WTC11 (cell line): ENCODE measurements around a stretch of chr11.

- PRO-cap, result no peak
Observed at GRCh38 chr11:110255189-110255453, 41.3 kb downstream of the RDX start.

DNA sequence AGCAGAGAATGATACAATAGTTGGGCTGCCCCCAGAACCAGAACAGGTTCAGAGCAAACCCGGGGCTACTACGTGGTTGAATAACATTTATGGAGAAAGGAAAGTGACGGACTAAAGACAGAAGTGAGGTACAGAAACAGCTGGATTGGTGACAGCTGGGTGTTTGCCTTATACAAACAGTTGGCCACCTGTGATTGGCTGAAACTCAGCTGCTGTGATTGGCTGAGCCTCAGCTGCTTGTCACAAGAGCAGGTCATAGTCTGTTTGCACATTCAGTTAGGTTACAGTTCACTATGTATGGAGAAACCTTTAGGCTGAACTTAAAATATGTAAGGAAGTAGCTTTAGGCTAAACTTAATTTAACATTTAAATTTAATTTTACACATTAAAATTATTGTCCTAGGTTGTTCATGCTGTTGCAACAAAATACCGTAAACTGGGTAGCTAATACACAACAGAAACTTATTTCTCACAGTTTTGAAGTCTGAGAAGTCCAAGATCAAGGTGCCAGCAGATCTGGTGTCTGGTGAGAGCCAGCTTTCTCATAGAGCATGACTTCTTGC is 52.6 kb upstream of the FDX1 start:
- PRO-cap, result no peak

GRCh38 chr11:110712914-110713749 is 895 bp upstream of the ARHGAP20 start:
- PRO-cap, result no peak

DNA sequence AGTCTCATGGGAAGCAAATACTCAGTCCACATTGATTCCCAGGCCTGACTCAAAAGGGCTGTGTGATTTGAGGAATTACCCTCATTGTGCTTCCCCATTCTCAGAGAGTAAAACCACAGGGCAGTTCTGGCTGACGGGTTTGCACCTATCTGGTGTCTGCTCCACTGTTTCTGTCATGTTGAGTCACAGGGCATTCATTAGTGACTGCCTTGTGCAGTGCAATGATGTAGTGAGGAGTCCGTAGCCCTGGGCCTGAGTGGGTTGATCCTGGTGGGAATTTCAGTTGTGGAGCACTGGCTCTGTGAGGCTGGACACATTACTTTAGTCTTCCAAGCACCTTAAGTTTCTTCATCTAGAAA is 85.3 kb upstream of the ARHGAP20 start:
- PRO-cap, result no peak

DNA sequence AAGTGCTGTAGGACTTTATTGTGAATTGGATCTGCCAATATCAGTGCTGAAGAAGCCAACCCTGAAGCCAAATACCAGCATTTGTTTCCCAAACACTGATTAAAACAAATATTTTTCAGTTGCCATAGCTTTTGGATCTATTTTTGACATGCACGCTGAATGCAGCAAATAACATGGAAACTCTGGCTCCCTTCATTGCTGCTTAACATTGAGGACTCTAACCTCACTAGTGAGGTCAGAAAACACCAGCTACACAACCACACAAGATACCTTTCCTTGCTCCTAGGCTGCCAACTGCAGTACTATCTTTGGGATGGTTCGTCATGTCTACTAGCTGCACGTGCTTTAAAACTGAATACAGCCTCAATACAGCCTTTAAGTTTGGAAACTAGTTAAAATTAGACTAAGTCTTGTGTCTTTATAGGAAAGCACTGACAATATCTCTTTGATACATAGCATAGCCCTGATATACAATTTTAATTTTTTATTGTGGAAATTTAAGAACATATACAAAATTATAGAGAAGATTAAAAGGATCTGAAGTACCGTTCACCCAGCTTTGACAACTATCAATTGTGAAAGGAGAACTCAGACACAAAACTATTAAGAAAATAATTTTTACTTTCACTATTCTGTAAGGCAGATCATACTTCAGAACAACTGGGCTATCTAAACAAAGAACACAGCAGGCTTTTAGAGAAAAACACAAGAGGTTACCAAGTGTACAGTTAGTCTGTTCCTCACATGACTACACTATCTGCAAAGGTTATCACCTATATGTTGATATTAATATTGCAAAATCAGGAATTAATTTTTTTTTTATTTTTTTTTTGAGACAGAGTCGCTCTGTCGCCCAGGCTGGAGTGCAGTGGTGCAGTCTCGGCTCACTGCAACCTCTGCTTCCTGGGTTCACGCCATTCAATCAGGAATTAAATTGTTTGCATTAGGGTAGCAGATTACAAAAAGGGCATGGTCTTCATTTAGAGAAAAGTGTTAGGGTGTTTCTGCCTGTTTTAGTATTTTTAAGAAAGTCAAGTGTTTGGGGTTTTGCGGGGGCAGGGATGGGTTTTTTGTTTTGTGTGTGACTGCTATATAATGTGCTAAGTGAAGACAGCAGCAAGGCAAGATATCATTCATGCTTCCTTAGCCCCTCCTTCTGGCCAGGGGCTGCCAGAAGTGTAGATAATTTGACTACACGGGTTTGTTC is 27.9 kb upstream of the SIK2 start:
- PRO-cap, result no peak

DNA sequence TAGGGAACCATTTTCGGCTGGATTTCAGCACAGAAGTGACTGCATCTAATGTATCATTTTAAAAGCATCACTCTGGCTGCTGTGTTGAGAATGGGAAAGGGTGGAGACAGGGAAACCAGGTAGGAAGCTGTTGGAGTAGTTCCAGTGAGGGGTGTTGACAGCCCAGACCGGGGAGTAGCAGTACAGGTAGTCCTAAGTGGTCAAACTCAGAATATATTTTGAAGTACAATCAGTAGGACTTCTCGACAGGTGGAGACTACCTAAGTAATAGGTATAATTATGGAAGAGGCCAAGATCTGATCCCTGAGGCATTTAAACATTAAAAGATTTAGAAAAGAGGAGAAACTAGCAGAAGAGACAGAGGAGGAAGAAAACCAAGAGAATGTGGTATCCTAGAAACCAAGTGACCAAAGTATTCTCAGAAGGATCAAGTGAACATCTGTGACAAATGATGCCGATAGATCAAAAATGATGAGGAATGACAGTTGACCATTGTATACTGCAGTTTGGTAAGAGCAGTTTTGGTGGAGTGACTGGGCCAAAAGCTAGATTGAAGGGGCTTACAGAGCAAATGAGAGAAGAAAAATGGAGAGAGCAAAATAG is 23.0 kb downstream of the SIK2 start:
- PRO-cap, result no peak

DNA sequence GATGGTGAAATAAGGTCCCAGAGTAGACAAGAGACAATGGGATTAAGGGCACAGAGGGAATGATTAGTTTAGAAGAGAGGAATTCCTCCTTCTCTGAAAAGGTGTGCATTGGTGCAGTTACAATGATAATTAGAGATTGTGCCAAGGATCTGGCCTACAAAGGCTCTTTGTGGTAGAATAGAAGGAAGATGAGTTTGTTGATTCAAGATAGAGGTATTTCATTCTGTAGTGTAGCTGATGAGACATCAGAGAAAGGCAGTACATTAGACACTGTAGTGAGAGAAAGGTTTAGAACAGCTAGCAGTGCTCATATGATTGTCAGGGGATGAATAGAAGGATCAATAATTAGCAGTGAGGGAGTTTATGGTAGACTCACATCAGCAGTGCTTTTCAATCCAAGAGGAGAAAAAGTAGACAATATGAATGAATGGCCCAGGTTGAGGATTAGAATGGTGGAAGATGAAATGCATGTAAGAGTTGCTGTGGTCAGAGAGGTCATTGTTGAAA is 28.8 kb downstream of the SIK2 start:
- PRO-cap, result no peak

- PRO-cap, result no peak
Observed at GRCh38 chr11:111774791-111775709, 8.9 kb upstream of the PPP2R1B start.

- PRO-cap, result no peak
Observed at GRCh38 chr11:111776632-111777326, 10.6 kb upstream of the PPP2R1B start.

GRCh38 chr11:111981671-111983068 is 43.0 kb upstream of the DLAT start:
- PRO-cap, result unidirectional peak, plus-strand start at chr11:111982236

- PRO-cap, result no peak
Observed at GRCh38 chr11:112016911-112017430, 8.2 kb upstream of the DLAT start.

DNA sequence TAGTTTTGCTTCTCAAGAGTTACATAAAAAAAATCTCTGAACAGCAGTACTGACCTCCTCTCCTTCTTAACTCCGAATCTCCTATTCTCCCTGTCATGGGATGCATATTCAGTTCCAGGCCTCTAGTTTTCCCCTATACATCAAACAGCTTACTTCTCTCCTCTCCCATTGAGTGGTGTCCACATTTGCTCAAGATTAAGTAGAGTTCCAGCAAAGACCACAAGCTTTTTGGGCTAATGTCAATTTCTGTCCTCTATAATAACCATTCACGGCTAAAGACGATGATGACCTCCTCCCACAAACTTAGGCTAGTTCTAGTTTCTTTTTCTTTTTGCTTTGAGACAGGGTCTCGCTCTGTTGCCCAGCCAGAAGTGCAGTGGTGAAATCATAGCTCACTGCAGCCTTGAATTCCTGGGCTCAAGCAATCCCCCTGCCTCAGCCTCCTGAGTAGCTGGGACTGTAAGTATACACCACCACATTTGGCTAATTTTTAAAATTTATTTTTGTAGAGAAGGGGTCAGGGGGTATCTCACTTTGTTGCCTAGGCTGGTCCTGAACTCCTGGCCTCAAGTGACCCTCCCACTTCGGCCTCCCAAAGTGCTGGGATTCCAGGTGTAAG is 19.9 kb downstream of the IL18 start:
- PRO-cap, result no peak

GRCh38 chr11:112175979-112176539 is 747 bp downstream of the BCO2 start:
- PRO-cap, result no peak

- PRO-cap, result no peak
Observed at GRCh38 chr11:112177328-112178266, 2.3 kb downstream of the BCO2 start.

DNA sequence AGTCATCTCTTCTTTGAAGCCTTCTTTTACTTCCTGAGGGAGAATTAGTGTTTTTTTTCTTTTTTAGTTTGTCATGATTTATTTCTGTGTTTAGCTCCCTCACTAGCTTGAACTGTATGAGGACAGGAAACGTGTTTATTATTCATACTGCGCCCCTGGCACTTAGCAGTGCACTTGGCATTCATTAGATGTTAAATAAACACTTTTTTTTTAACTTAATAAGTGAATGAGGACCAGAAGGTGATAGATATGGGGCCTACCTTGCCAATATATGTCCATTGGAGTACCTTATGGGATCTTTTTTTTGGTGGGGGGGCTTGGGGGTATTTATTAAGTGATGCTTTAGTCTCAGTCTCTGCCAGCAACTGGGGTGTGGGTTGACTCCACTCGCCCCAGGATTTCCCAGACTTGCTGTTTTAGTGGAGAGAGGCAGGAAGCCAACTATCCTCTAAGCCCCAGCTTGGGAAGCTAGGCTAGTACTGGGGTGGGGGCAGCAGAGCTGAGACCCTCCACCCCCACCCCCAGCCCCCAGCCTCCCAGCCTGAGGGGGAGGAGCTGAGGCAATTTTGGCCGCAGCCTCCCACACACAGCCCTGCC is 4.6 kb upstream of the PTS start:
- PRO-cap, result no peak

- PRO-cap, result no peak
Observed at GRCh38 chr11:112227075-112227576, 898 bp downstream of the PTS start.

- PRO-cap, result no peak
Observed at GRCh38 chr11:112237270-112237593, 11.0 kb downstream of the PTS start.

GRCh38 chr11:112321285-112322423 is 61.0 kb upstream of the PLET1 start:
- PRO-cap, result no peak

DNA sequence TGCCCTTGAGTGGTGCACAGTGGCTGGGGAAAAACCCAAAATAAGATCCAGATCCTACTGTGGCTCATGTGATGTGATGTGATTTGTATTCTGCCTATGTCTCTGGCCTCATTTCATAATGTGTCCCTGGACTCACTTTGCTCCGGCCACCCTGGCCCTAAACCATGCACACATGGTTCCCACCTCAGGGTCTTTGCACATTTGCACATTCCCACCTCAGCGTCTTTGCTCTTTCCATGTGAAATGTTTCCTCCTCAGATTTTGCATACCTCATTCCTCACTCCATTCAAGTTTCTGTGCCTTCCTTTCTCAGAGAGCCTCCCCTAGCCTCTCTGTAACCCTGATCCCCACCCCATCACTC is 208.0 kb upstream of the PLET1 start:
- PRO-cap, result no peak

DNA sequence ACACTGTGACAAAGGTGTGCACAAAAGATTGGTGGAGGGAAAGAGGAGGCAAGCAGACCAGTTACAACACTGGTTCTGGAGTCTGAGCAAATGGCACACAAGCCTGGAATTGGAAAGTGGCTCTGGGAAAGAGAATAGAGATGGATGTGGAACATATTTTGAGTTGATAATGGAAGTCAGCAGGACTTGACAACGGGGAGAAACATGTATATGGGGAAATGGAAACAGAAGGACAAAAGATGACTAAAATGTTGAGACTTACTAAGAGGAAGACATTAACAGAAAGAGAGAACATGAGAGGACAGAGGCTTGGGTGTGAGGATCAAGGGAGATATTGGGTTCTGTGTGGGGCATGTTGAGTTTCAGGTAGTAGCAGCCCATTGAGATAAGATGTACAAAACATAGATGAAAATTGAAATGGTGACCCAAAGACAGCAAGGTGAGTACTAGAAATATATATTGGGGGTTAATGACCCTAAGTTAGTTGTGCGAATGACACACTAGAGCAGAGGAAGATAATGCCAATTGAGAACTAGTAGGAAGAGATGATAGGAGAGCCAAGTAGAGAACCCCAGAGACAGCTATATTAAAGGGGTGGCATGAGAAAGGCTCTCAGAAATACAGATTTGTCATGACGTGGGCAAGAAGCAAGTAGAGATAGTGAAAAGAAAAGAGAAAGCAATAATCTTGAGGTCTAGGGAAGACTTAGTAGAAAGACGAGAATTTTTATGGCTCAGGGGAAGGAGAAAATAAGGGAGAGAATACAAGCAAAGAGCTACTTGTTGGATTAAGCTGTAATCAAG is 158.2 kb upstream of the TTC12 start:
- PRO-cap, result no peak